Right ventricle myocardium (tissue), 1 donor: Measurements from ENCODE around the genes CHI3L2, PIFO, WDR77 and MOV10.

DNA sequence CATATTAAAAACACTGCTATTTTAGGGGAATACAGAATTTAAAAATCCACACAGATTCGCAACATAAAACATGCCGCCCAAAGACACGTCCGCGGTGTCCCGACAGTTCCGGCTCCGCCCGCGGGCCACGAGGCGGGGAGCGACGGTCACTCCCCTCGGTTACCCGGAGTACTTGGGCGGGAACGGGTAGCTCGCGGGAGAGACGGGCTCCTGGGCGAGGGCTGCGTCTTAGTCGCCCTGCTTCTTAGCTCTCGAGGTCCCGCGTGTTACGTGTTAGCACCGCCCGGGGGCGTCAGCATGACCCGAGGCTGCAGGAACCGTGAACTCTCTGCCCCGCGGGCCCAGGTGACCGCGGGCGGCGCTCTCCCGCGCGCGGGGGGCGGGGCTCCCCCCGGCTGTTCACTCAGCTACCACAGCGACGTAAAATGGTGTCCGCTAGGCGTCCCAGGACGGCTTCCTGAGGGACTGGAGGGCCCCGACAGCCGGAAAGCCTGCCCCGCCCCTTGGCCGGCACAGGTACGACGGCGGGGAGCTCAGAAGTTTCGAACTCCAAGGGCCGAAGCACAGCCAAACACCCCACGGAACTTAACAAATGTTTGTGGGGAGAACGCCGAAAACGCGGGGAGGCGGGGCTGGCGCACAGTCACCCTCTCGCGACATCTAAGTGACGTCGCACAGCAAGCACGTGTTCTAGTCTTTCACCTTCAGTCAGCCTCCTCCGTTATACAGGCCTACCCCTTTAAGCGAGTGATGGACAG, 860 bp upstream of the RBM15 start:
- PRO-cap, 2 experiments, result peak in 2 of 2 experiments; most common plus-strand start position 179 of the sequence (in 2); most common minus-strand start position 330 of the sequence (in 2)

GRCh38 chr1:110371649-110372260, 19.1 kb downstream of the SLC16A4 start:
- PRO-cap, 2 experiments, result no peak in any of the 2 experiments

DNA sequence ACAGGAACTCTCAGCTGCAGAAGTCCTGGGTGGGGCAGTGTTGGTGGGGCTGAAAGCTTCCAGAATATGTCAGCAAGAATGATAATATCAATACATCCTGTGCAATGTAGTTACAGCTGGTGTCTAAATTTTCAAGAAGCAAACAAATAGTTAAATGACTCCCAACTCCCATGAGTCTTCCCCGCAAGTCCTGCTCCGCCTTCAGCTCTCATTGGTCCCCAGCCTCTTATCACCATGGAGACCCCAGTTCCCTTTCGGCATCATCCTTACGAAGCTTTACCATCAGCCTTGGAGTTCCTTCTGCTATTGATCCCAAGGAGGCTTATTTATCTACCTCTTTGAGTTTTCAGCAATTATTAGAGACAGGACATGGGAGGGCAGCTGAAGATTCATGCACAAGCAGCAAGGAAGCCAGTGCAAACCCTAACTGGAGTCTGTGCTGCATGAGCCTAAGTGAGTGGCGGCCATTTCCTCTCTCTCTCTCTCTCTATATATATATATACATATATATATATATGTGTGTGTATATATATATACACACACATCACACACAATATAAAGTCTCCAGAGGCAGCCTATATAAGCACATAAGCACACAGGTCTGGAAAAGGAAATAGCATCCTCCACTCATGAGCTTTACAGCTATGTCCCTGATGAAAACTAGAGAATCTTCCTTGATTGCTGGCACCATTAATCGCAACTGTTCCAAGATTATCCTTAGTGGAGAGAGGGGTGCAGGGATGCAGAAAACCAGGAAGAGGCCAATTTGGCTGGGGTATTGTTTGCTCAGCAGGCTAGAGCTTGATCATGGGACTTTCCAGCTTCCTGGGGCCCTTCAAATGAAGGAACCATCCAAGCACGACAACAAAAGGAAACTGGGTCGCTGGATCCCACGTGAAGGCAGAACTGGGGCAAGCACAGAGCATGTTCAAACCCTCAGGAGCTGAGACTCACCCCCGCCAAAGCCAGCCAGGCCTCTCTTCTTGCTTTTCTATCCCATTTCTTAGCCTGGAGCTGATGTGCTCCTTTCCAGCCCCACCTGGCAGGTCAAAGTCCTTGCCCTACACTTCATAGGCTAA, 12.0 kb downstream of the KCNA2 start:
- PRO-cap, 2 experiments, result no peak in any of the 2 experiments

DNA sequence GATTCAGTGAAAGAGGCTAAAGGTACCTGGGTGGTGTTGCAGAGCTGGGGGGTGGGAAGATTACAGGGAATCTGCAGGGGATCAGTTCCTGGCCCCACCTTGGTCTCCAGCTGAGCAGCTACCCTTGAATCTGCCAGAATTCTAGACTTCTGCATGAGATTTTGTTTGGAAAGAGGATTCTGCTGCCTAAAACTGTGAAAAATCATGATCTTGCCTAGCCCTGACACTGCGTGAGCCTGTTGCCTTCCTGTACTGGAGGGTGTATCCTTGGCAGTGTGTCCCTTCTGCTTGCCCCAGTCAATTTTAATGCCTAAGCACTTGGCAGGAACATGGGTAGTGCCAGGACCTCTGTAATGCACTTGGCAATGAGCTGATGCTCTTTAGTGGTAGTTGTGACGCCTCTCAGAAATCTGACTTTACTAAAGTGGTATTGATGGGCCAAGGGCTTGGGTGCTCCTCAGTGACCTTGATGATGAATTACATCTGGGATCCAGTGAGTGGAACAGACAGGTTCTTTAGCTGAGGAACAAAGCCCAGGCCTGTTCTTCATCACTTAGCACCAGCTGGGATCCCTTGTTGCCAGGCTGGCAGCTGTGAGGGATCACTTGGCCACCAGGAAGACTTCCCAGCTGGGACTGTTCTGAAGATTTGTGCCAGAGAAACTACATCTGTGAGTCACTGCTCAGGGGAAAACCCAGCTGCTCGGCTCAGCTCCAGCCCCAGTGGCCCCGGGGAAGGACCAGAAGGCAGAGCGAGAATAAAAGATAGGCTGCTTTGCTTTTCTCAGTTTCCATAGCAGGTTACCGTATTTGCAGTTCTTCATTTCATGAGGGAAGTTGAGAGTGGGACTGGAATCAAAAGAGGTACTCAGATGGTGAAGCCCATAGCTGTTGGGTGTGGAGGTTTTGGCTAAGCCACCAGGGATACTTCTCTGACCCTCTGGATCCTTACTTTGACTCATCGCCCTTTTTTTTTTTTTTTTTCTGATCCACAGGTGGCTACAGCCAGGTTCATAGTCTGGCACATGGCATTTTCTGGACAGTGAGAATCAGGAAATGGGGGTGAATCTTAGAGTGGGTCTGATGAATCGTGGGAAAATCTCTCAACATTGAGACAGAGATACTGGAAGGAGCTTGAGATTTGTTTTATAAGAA, 28.5 kb upstream of the KCNA2 start:
- PRO-cap, 2 experiments, result no peak in any of the 2 experiments

DNA sequence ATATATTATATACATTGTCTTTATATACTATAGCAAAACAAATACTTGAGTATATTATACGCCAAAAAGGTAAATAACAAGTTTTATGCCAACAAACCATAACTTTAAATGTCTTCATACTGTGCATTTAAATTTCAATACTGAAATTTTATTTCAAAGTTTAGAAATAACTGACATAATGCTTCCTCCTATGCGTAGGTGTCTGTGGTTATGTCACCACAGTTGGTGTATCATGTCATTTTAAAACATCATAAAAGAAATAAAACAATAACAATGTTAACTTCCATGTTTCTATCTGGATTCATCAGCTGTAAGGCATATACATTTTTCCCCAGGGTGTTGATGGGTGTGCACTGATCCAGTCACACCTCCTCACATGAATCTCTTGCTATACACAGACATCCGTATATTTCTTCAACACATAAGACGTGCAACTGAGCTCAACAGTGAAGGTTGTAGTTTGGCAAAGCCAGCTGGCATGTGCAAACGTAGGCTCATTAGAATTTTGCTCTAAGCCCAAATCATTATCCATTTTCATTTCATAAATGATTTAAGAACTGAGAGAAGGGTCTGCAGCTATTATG, 6.2 kb downstream of the KCNA3 start:
- PRO-cap, 2 experiments, result no peak in any of the 2 experiments

DNA sequence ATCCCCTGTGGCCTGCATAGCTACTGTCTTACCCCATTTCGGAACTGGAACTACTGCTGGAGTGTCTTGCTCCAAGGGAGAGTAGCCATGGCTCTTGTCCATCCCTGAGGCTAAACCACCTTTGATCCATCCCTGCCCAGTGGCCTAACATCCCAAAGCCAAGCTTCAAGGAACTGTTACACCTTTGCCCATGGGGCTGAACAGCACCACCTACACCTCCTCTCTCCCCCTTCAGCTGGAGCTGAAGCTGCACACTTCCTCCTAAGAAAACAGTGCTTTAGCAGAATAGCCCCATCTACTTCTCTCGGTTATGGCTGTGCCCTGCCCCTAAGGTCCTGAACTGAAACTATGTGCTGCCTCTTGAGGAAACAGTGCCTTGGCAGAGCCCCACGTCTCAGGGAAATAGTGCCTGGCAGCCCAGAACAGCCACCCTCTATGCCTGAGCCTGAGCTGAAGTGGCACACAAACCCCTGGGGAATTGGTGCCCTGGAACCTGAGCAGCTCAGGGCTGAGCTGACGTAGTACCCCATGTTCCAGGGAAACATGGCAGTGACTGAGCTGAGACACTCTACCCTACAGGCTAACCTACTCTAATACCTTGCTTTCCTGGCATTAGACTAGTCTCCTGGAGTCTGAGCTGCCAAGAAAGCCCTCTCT, 85.2 kb upstream of the CD53 start:
- PRO-cap, 2 experiments, result no peak in any of the 2 experiments

DNA sequence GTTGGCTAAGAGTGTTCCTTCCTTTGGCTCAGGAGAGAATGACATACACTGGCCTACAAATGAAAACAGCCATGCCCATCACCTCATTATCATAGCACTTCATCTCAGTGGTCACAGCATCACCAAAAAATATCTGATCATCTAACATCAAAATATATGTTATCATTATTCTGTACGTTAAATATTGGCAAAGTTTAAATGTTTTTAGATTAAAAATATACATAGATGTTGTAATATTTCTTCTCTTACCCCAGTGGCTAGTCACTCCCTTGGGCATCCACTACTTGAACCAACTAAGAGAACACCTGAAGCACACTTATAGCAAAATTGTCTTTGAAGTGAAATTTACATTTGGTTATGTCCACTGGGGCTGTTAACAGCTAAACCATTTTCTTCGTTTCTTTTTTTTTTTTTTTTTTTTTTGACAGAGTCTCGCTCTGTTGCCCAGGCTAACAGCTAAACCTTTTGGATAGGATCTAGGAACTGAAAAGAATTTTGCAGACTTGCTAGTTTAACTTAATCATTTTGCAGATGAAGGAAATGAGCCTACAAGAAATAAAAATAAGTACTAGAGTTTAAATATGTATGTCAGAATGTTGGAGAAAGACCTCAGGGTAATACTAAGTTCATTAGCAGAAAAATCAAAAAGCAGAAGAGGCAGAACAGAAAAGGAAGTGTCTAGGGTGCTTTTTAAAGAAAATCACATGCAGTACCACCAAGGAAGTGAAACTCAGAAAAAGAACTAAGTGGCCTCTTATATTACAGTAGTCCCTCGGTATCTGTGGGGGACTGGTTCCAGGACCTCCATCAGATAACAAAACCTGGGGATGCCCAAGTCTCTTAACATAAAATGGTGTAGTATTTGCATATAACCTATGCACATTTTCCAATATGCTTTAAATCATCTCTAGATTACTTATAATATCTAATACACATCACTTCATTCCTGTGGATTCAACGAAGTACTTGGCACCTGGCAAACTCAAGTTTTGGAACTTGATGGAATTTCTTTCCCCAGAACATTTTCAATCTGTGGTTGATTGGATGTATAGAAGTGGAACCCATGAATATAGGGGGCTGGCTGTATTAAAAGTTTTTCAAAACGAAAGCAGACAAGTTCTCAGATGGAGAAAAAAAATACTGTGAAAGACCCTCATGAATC, 11.8 kb downstream of the DRAM2 start:
- PRO-cap, 2 experiments, result no peak in any of the 2 experiments

DNA sequence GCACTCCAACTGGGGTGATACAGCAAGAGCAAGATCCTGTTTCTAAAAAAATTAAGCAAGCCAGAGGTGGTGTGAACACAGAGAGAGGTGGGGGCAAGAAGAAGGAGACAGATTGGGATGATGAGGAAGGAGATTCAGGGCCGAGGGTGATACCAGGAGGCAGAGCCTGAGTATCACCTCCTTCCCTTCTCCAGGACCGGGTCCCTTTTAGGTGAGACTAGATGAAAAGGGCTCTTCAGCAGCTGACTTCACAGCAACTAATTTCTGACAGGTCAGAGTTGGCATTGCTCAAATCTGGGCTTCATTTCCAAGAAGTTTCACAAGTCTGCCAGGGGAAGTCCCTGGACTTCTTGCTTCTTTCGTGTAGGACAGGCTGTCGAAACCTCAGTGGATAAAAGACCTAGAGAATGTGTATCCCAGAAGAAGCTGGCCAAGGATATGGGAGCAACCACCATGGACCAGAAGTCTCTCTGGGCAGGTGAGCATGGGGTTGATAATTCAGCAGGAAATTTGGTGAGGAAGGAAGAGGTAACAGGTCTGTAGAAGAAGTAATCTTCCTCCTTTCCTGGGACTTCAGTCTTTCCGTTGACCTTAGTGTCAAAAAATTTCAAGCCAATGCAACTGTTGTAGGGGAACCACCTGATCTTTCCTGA, at the start of gene CHI3L2:
TSS of gene CHI3L2 (plus strand) at position 422 of the 653 bp plus-strand sequence.
- PRO-cap, 2 experiments, result no peak in any of the 2 experiments

DNA sequence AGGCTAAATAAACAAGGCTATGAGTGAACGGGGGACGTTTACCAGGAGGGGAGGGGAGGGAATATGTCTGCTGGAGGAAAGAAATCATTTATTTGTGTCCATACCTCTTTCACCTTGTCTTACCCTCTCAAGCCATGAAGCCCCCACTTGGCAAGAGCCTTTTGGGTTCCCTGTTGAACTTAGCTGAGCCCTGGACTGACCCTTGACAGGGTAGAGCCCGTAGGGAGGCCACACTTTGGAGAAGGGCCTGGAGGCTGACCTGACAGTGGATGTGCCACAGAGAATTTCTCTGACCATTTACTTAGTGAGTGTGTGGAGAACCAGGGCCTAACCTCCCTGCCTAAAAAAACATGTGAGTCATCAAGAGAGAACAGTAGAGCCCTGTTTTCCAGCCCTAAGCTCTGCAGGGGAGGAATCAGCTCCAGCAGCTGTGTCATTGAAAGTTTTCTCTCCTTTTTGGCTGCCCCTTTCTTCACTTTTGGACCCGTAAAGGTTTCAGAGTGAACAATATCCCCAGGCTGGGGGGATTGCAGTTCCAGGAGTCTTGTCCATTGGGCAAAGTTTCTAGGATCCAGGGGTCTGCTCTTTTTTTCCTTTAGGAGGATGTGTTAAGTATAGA, 877 bp downstream of the CHI3L2 start:
- PRO-cap, 2 experiments, result no peak in any of the 2 experiments

DNA sequence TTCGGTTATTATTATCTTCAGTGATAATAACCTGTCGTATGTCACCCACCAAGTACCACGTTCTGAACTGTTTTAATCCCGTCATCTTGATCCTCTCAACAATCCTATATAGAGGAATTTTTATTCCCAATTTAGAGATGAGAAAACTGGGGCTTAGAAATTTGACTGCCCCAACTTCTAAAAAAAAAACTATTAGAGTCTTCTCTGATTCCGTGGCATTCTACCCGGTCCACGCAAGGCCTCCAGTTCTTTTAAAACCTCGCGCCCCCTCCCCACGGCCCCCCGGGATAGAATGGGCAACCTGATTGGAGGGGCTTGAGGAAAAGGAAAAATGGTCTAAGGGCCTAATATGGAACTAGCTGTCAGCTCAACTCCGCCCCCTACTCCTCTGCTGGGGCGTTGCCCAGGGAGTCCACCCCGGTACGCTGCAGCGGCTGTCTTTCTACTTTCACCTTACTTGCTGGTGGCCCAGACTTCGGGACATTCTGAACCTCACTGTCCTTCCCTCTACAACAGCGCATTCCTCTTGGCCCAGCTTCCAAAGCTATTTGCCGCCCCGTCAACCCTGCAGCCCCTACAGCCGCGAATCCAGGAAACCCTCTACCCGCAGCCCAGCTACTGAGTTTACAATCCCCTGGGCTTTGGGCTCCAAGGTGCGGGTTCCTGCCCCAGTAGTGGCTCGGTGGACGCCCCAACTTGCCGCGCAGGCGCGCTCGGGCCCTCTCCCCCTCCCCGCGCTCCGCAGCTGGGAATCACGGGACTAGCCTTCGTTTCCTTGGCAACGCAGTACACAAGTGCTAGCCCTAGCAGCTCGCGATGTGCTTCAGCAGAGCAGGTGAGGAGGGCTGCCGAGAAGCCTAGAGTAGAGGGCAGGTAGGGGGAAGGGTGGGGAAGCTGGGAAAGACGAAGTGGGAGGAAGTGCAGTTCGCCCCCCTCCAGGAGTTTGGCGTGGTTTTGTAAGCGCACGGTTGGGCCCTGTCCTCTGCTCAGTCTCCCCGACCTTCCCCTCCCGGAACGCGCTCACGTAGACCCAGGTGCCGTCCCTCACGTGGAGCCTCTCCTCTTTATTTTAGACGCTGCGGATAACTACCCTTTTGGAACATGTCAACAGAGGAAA, at the start of gene PIFO:
TSS of gene PIFO (plus strand) at position 786 of the 1,117 bp plus-strand sequence.
- PRO-cap, 2 experiments, result peak in 2 of 2 experiments; most common plus-strand start position 456 of the sequence (in 2); most common minus-strand start position 222 of the sequence (in 2)

DNA sequence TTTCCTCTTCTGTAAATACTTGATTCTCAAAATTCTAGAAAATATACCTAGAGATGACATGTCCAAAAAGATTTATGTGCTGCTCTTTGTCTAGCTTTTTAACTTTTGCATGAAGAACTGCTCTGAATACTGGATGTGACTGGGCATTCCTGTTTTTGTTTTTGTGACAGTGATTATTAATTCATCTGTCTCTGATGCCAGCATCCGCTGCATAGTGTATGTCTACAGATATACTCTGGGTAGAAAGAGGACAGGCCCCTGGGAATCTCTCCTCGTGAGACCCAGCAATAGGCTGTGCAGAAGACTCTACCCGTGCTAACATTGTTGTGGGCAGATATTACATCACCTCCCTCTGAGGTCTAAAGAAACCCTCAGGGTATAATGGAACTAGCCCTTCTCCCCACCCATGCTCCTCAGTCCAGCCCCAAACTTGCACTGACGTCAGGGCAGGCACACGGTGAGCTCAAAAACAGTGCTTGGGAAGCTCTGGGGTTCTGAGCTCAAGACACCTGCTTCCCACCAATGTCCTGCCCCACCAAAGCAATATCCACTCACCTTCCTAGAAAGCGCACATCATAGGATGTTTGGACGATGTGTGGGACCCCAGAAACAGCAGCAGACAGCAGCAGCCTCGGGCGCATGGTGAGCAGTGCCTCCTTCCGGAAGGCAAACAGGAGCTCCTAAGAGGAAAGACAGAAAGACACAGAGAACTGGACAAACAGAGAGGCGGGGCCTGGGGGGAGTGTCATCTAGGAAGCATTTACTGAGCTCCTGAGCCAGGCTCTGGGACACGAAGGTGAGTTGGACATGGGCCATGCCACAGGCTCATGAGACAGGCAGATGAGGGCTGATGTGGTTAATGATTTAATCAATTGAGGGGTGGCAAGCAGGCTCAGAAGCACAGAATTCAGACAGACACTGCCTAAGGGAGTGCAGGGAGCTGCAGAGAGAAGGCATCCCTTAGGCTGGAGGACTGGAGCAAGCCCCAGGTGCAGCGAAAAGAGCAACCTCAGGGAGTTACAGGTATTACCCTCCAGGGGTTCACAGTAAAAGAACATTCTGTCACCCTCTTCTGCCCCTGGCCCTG, 4.8 kb downstream of the OVGP1 start:
- PRO-cap, 2 experiments, result no peak in any of the 2 experiments

- PRO-cap, 2 experiments, result no peak in any of the 2 experiments
Measured at GRCh38 chr1:111436652-111437256, 9.2 kb upstream of the OVGP1 start.

DNA sequence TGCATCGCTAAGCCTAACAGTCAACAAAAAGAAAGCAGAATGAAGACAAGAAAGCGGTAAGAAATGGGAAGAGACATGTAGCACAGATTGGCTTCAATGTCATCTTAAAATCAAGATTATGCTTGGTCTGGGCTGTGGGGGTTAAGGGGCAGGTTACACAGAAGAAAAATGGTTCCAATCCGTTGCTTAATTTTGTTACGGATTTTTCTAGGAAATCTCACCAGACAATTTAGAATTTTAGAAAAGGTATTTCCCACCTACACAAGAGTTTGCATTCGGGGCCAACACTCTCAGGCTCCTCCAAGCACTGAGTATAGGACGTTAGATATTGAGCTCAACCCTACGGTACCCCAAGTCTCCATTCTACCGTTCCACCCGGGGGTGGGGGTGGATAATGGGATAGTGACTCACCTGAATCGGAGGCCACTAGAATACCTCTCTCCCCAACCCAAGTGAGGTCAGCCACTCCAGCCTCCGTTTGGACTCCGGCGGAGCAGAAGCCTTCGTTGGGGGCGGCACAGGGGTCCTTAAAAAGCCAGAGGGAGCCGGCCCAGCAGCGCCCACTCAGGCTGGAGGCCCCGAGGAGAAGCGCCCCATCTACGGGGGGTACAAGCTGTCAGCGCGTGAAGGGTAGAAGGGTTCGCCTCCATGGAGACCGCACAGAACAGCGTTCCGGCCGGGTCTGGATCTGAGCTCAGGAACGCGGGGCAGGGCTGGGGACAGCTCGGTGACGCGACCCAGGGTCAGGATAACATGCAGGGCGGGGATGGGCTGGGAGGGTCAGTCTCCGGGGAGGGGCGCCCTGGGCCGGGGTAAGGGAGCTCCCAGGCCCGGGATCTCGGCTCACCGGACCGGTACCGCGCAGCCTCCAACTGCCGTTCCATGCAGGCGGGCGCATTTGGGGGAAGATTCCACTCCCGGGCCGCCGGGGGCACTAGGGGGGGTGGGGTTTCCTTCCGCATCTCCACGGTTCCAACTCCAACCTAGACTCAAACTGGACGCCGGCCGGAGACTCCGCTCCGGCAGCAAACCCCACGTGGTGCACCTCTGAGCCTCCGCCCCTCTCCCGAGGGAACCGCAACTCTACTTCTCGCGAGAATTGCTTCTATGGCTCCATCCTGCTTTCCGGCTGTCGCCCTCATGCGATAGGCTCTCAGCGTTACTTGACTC, at the start of gene WDR77:
TSS of gene WDR77 (minus strand) at position 1,049 of the 1,170 bp plus-strand sequence.
- PRO-cap, 2 experiments, result peak in 2 of 2 experiments; most common plus-strand start position 783 of the sequence (in 2); most common minus-strand start position 684 of the sequence (in 2)

GRCh38 chr1:111600793-111601273, 18.8 kb upstream of the RAP1A start:
- PRO-cap, 2 experiments, result no peak in any of the 2 experiments

DNA sequence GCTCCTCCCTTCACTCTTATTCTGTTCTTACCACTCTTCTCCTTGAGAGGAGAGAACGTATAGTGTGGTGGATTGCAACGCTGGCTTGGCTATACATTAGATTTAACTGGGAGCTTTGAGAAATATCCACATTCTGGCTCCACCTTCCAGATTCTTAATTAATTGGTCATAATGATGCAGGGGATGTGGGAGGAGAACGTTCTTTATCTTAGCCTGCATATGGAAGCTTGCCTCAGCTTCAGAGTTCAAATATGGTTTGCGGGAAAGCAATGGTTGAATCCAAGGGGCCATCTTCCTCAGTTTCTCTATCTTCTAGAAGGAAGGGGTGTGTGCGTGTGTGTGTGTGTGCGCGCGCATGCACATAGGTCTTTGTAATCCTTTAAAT, 21.7 kb downstream of the RAP1A start:
- PRO-cap, 2 experiments, result no peak in any of the 2 experiments

DNA sequence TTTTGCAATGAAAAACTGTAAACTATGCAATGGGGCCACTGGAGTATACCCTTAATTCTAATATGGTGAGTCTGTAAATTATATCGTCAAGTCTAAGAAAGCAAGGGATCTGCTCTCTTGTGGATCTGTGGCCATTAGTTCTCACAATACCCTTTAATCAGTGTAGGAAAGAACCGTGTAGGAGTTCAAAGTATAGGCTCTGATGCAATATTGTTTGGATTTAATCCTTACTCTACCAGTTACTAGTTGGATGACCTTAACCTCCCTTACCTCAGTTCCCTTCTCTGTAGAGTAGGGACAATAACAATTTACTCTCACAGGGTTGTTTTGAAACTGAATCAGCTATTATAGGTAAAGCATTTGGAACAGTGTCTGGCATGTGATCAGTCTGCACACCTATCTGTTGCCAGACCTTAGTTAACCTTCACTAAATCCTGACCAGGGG, 106.8 kb downstream of the DDX20 start:
- PRO-cap, 2 experiments, result no peak in any of the 2 experiments

GRCh38 chr1:111947920-111948517, 41.4 kb downstream of the KCND3 start:
- PRO-cap, 2 experiments, result no peak in any of the 2 experiments

DNA sequence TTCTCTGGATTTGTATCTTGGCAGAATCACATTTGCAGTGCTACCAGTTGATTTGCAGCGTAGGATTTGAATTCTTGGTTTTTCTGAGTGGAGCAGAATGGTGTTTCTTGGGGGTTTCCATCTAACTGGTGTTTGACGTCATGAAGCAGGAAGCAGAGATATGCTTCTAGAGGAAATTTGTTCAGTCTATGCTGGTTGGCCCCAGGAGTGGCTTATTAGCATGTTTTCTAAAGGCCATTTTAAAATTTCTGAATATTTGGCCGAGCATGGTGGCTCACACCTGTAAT, 3.5 kb downstream of the CTTNBP2NL start:
- PRO-cap, 2 experiments, result no peak in any of the 2 experiments

DNA sequence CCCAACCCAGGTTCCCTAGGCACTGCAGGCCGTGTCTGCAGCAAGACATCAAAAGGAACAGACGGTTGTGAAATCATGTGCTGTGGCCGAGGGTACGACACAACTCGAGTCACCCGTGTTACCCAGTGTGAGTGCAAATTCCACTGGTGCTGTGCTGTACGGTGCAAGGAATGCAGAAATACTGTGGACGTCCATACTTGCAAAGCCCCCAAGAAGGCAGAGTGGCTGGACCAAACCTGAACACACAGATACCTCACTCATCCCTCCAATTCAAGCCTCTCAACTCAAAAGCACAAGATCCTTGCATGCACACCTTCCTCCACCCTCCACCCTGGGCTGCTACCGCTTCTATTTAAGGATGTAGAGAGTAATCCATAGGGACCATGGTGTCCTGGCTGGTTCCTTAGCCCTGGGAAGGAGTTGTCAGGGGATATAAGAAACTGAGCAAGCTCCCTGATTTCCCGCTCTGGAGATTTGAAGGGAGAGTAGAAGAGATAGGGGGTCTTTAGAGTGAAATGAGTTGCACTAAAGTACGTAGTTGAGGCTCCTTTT, 11.6 kb downstream of the WNT2B start:
- PRO-cap, 2 experiments, result no peak in any of the 2 experiments

DNA sequence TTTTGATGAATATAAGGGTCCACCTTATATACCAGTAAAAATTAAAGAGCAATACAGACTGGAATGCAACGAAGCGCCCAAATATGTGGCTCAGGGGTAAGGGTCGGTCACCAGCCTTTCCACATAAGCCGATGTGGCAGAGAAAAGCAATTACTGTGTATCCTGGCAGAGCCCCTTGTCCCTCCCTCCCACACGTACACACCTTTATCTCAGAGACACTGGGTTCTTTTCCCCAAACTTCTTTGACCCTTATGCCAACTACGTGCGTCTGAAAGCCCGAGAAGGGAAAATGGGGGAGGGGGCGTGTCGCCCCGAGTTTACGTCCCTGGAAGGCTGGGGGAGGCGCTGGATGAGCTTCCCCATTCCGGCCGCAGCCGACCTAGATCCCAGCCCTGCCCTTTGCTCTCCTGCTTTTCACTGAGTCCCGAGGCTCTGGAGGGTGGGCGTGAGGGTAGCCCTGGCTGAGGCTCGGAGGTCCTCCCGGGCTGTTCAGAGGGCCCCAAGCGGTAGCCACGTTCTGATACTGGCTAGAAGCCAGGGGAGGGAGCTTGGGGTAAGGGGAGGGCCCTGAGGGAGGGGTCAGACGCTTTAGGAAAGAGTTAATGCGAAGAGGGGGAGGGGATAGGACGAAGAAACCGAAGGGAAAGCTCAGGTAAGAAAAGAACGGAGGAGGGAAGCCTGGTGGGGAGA, at the start of gene MOV10:
TSS of gene MOV10 (plus strand) at position 582 of the 690 bp plus-strand sequence.
- PRO-cap, 2 experiments, result peak in 2 of 2 experiments; most common plus-strand start position 362 of the sequence (in 2); most common minus-strand start position 519 of the sequence (in 2)